ENCODE data around the gene TPPP.

DNA sequence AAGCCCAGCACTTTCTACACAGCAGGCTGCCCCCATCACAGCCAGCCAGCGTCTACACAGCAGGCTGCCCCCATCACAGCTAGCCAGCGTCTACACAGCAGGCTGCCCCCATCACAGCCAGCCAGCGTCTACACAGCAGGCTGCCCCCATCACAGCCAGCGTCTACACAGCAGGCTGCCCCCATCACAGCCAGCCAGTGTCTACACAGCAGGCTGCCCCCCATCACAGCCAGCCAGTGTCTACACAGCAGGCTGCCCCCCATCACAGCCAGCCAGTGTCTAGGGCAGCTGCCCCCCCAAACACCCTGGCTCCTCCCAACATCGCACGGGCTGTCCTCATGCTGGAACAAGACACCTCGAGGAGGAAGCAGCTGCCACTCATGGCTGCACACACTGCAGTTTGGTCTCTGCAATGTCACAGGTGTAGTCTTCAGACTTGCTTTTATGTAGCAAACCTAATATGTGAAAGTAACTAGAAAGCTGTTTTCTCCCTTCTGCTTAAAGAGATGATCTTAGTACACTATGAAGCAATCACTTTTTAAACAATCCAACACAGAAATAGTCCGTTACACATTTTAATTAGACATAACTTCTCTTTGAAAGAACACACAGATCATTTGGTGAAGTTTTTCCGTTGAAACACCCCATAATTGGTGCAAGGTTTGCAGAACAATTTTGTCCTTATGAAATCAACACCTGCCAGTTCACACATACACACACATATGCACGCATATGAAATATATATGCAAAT is 9.7 kb downstream of the LRRC14B start:
- PRO-cap = no peak

GRCh38 chr5:282190-283183 is 11.0 kb downstream of the PDCD6 start:
- PRO-cap = no peak

GRCh38 chr5:292790-293471 is 21.5 kb downstream of the PDCD6 start:
- PRO-cap = no peak

- PRO-cap = no peak
Observed at GRCh38 chr5:389714-390227, 53.2 kb upstream of the EXOC3 start.

DNA sequence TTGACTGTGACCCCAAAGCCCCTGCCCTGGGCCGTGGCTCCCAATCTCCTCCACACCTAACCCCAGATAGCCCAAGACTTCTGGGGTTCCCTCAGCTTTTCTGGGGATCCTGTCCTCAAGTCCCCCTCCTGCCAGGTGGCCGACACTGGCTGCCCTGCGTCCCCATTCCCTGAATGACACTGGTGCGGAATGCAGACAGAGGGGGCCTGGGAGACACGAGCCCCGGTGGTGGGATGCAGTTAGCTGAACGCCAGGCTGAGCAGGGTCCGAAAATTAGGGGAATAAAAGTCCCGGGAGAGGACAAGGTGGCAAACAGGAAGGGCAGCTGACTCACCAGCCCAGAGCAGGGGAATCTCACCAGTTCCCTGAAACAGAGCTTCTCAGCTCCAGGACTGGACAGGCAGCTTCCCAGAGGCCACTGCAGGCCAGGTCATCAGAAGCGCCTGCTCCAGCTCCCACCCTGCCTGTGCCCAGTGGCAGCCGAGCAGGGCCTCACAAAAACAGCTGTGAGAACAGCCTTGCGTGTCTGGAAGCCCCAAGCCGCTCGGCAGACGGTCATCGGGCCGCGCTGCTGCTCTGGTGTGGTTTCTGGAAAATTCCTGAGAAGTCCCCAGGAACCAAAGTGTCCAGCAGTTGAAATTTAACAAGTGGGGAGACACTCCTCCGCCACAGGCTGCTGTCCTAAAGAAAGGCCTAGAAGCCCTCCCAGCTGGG is 47.7 kb upstream of the EXOC3 start:
- PRO-cap = no peak

GRCh38 chr5:413368-413879 is 29.6 kb upstream of the EXOC3 start:
- PRO-cap = no peak

DNA sequence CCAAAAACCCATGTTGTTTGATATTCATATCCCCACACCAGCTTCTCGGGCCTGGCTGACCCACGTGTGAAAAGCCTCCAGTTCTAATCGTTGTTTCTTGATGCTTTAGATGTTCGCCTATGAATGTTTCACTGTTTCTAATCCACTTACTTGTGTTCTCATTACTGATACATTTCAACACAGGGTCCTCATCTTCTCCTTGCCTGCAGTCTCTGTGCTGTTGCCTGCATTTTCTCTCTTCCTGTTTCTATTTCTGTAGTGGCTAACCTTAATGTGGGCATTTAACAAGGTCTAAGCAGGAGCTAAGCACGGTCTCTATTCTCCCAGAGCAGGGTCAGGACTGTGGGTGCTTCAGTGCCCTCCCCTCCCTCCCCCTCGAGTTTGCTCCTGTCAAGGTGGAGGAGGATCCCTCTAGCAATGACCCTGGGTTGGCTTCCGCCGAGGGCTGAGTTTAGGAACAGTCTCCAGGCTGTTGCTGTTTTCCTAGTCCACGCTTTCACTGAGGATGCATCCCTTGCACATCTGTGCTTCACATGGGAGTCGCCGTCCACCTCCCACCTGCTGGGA is 2.5 kb upstream of the EXOC3 start:
- PRO-cap = no peak

DNA sequence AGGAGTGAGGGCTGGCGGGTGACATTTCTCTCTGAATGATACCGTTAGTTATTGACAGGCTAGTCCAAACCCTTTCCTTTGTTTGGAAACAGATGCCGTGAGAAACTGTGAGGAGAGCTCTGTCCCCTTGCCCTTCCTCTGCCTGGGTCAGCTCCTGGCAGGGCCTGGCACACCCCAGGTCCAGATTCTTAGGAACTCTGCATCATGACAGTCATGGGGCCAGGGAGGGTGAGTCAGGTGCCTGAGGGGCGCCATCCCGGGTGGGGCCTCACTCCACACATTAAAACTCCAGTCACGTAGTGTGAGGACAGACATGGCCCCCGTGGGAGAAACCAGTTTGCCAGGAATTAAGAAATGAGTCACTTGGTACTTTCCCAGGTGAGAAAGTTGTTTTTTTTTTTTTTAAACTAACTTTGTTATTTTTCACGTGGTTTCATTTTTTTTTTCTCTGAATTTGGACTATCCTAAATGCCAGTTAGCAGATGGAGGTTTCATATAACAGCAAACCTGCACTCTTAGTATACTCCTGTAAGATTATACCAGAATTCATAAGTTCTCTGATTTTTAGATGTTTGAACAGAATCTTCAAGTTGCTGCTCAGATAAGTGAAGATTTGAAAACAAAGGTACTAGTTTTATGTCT is 15.9 kb downstream of the EXOC3 start:
- PRO-cap = no peak

- PRO-cap = no peak
Observed at GRCh38 chr5:471150-472027, 28.4 kb downstream of the EXOC3 start.

DNA sequence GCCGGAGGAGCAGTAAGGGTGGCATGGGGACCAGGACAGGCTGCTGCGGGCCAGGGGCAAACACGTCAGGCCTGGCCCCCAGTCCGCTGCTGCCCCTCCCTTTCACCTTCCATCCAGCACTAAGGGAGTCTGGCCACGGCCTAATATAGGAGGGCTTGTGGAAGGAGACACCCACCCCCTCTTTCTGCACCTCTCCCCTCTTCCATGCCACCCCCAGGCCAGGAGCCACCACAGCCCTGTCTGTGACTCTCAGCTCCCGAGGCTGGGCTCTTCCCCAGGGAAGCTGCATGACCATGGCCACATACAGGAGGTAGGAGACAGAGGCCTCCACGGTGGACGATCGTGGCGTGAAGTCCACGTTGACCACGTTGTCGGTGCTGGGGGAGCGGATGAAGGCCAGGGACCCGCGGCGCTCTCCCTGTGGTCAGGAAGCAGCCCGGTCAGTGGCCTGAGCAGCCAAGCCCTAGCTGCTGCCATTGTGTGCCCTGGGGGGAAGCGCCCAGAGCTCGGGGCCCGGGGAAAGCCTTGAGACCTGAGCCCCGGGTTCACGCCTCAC is 34.1 kb downstream of the EXOC3 start:
- PRO-cap = no peak

DNA sequence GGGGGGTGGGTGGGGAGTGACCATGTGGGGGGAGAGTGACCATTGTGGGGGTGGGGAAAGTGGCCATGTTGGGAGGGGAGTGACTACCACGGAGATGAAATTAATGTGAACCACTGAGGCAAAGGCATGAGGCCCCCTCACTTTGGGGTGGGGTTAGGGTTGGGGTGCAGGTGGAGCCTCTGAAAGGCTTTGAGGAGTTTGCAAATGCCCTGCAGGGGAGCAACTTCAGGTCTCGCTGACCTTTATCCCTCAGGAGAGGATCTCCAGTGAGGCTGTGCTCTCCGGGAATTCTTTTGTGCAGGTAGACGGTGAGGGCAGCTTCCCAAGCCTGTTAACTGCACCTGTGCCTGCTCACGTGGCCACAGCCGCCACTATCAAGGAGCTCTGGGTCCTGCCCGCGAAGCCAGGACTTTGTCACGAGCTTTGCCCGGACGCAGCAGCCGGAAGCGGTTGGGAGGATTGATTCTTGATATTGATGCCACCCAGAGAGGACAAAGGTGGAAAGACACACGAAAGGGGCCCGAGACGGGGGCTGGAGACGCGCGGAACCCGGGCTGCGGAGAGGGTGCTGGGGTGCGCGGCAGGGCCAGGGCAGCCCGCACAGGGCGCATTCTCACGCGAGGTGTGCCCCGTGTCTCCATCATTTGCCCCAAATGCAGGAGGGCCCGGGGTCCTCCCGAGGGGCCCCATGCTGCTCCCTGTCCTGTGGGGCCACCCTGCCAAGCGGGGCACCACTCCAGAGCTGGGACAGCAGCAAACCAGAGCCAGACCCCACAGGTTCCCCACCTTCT is 18.3 kb downstream of the SLC9A3 start:
- PRO-cap = no peak

DNA sequence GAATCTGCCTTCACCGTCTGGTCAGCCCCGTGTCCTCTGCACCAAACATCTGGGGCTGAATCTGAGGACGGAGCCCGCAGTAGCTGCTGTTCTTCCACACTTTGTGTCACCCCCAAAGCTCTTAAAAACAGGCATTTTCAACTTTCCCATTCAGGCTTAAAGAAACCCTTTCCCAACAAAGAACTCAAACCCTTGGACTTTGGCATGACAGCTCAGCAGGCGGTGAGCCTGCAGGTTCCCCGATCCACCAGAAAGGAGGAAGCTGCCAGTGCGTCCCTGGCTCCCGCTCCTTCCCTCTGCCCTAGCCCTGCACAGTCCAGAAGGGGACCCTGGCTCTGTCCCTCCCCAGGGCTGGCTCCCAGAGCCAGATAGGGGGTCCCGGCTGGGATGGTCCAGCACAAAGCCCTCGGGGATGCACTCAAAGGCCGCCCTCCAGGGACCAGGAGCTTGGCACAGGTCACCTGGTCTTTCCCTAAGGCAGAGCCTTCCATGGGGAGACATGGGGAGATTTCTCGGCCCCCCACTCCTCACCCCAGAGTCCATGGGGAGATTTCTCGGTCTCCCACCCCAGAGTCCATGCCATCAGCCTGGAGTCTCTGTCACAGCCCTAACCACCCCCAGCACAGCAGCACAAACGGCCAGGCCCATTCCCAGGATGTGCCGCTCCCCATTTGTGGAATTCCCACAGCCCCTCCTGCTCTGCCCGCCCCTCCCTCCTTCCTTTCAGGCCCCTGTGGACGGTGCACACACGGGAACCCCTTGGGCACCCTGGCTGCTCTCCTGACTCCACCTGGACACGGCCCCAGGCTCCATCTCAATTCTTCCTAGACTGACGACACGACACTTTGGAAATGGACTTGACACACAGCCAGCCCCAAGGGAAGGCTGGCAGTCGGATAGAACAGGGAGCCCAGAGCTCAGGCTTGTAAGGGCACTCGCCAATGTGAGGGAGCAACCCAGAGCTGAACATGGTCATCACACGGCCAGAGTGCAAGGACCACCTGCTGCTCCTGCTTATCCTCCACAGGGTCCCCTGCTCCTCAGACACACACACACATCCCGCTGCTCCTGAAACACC is 9.3 kb downstream of the SLC9A3 start:
- PRO-cap = no peak

- PRO-cap = no peak
Observed at GRCh38 chr5:518653-519267, 5.5 kb downstream of the SLC9A3 start.

DNA sequence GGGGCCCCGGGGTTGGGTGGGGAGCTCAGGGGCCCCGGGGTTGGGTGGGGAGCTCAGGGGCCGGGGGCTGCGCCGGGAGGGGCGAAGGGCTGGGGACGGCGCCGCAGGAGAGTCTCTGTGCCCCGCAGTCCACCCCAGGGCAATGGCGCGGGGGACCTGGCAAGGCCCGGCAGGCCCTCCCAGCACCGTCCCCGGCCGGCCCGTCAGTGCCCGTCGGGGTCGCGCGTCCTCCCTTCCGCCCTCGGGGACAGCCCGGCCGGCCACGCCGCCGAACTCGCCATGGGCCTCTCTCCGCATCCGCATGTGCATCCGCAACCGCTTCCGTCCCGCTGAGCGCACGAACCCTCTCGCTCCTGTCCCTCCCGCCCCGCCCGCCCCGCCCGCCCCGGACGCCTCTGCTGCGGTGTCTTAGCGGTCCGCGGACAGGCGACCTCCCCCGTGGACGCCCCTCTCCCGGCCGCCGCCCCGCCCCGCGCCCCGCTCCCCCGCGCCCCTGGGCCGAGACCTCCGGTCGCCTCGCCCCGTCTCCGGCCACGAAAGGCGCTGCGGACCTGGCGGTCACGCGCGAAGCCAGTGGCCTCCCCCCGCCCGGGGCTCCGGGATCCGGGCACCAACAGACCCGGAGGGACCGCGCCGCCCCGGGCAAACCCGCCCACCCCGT is 4.1 kb upstream of the SLC9A3 start:
- PRO-cap = no peak

- PRO-cap = no peak
Observed at GRCh38 chr5:556007-556344, 31.7 kb upstream of the SLC9A3 start.

DNA sequence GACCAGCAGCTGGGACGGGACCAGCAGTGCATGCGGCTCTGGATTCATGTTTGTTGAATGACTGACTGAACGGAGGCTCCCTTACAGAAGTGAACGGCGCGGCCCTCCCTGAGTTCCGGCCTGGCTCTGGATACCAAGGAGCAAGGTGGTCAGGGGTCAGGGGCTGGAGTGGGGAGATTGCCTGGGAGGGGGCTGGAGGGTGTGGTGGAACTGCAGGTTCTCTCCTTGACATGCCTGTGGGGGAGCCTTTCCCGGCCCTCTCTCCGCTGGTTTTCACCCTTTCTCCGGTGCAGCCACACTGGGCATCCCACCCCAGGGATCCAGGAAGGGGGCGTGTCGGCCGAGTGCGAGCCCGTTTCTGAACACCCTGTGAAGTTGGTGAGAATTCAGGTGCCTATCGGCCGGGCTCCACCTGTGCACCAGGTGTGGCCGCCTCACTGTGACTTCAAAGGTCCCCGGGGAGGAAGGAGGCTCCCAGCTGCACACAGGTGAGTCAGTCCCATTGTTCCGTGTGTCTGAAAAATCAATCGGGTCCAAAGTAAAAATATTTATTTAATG is 11.0 kb upstream of the CEP72 start:
- PRO-cap = no peak

GRCh38 chr5:693117-693893 is at the start of gene TPPP:
TSS of gene TPPP (minus strand) at chr5:693352.
- PRO-cap = bidirectional peak, plus-strand start at chr5:693514, minus-strand start at chr5:693351

DNA sequence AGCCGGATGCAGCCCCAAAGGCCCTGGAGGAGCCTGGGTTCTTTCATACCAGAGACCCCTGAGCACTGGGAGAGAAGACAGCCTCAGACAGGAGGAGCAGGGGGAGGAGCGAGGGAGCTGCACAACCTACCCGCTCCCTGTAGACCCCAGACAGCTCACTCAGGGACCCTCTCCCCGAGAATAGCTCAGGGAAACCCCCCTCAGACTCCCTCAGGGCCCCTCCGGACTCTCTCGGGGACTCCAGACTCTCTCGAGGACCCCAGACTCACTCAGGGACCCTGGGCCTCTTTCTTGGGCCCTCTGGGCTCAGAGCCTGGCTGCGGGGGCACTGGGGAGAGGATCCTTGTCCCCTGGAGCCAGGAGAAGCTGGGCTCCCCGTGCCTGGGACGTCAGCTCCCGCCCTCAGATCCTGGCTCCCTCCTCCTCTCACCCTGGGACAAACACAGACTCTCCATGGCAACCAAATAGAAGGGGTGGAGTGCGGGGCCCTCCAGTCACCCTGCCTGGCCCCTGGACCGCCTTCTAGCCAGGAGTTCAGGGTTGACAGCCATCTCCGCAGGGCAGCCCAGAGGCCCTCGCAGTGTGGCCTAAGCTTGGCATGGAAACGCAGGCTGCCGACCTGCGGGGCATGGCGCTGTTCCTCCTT is 1.3 kb downstream of the ZDHHC11 start:
- PRO-cap = bidirectional peak, plus-strand start at position 529 of the sequence, minus-strand start at position 411 of the sequence

- PRO-cap = no peak
Observed at GRCh38 chr5:862077-862945, 11.5 kb upstream of the ZDHHC11 start.

DNA sequence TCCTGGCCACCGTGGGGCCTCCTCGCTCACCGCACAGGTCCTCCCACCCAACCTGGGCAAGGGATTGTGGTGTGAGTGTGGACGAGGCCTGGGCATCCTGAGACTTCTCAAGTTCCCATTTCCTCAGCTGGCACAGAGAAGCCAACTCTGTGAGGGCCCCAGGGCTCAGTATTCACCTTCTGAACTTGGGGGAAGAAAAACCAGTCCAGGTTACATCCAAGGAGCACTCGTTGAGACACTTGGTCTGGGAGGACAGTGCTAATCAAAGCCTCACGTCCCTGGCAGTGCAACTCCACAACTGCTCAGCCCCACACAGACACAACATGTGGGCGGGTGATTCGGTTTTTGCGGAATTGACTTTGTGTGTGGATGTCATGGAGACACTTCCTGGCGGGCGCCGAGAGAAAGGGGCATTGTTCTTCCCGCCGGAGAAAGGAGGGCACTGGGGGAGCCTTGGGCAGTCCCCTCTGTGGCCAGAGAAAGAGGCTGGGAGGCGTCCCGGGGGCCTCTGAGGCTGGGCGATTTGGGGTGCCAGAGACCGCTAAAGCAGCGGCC is 28.5 kb upstream of the NKD2 start:
- PRO-cap = bidirectional peak, plus-strand start at position 378 of the sequence, minus-strand start at position 325 of the sequence

Measured in fallopian tube (tissue), 1 donor.